Smooth muscle cell (in vitro differentiated cells): ENCODE results near the gene ACADSB.

GRCh38 chr10:122154615-122155562, 116.2 kb upstream of the BTBD16 start:
- RAMPAGE, long total RNA = no peak

DNA sequence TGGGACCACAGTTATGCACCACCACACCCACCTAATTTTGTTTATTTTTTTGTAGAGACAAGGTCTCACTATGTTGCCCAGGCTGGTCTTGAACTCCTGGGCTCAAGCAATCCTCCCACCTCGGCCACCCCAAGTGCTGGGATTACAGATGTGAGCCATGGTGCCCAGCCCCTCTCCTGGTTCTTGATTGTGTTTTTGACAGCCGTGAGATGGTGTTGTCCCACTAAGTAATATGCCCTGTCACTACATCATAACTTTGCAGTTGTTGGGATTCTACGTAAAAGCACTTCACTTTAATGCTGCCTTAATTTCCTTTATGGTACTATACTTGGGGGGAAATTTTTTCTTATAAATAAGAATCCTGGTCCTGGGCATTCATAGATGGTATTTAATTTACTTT, 110.0 kb upstream of the BTBD16 start:
- RAMPAGE, long total RNA = no peak

DNA sequence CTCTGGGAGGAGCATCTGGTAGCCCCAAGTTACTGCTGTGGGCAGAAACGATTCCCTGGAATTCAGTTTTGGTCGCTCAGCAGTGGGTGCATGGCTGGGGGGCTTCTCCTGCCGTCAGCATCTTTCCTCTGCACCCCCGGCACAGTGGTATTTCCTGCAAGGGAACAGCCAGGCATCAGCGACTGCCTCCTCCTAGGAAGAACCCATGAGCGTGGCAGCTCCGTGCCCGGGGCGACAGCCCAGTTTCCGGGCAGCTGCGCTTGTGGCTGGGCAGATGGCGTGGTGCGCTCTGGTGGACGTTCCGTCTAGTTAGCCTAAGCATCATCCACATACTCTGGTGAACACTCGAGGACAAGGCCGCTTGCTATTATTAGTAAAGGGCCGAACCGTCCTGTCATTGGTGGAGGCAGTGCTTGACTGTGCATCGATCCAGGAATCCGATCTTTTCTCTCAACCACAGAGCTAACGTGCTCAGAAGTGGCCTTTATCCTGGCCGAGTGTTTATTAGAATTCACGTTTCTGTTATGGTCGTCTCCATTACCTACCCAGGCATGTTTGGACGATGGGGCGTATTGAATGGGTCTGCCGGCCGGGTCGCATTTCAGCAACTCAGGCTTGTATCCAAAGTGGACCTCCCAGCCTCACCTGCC, 106.8 kb upstream of the BTBD16 start:
- RAMPAGE, long total RNA = no peak

- RAMPAGE, long total RNA = no peak
These were observed 79.1 kb upstream of the BTBD16 start for GRCh38 chr10:122191850-122192621.

- RAMPAGE, long total RNA = no peak
These were observed 29.8 kb upstream of the PLEKHA1 start for GRCh38 chr10:122344635-122345230.

GRCh38 chr10:122373614-122374150, 826 bp upstream of the PLEKHA1 start:
- RAMPAGE, long total RNA = no peak

DNA sequence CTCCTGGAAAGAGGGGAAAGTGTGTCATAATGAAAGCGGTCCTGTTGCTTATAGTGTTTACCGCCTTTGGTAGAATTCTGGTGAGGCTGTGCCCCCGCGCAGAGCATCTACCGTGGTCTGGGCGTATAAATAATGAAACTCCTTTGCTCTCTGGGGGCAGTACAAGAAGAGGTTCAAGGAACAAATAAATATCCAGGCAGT, 978 bp downstream of the PLEKHA1 start:
- RAMPAGE, long total RNA = no peak

DNA sequence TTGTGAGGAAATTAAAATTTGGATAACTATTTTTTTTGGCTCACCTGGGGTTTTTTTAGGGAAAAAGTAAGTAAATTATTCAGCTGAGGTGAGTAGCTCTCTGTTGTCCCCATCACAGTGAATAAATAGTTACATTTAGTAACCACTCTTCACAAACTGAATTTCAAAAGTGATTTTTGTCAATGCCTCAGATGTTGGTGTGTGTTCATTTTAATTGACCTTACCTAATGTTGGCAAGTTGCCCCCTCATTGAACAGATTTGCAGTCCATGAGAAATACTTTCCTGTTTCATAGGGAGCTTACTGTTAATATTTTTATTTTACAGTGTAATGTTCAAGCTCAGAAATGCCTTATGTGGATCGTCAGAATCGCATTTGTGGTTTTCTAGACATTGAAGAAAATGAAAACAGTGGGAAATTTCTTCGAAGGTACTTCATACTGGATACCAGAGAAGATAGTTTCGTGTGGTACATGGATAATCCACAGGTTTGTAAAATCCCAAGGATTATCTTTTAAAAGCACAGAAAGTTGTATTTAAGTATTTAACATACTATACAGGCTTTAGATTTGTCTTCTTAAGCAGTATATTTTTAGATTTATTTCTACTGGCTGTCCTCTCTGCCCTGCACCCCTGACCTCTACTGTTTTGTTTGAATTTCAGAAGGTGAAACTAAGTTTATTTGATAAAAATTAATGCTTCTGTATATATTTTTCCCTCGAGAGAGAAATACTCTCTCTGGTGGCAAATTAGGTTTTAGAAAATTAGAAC, 18.5 kb downstream of the PLEKHA1 start:
- RAMPAGE, long total RNA = no peak

GRCh38 chr10:122487600-122487860, 26.2 kb downstream of the HTRA1 start:
- RAMPAGE, long total RNA = no peak

- RAMPAGE, long total RNA = no peak
These were observed 15.8 kb downstream of the DMBT1 start for GRCh38 chr10:122576157-122576990.

- RAMPAGE, long total RNA = no peak
These were observed 25.4 kb downstream of the DMBT1 start for GRCh38 chr10:122585912-122586321.

DNA sequence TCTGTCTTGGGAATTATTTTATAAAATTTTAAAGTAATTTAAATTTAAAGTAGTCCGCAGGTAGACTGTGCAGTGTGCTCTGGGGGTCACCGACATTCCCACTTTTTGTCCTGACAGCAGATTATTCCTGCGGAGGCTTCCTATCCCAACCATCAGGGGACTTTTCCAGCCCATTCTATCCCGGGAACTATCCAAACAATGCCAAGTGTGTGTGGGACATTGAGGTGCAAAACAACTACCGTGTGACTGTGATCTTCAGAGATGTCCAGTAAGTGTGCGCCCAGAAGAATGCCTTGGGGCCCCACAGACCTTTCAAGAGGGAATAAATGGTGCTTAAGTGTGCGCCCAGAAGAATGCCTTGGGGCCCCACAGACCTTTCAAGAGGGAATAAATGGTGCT, 39.6 kb upstream of the SPADH start:
- RAMPAGE, long total RNA = no peak

DNA sequence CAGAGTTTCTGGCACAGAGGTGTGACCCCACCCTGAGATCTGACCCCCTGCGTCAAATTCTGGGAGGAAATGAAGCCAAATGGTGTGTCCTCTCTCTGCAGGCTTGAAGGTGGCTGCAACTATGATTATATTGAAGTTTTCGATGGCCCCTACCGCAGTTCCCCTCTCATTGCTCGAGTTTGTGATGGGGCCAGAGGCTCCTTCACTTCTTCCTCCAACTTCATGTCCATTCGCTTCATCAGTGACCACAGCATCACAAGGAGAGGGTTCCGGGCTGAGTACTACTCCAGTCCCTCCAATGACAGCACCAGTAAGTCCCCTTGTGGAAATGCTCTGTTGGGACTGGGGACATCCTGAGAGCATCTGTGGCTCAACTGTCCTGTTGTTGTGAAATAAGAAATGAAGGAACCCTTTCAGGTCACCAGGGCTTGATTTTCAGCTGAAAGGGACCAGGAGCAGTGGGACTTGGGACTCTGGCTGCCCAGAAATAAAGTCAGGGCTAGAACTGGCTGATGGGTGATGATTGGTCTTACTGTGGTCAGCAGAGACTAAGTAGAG, 36.7 kb upstream of the SPADH start:
- RAMPAGE, long total RNA = no peak

GRCh38 chr10:122997632-122998160, 10.9 kb downstream of the IKZF5 start:
- RAMPAGE, long total RNA = no peak

DNA sequence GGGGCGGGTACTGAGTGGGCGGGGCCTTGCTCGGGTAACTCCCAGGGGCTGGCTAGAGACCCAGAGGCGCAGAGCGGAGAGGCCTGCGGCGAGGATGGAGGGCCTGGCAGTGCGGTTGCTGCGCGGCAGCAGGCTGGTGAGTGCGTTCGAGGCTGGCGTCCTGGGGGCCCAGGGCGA, at the start of gene ACADSB:
TSS of gene ACADSB (plus strand) at position 71 of the 177 bp plus-strand sequence.
- RAMPAGE, long total RNA = no peak

- RAMPAGE, long total RNA = no peak
These were observed 3.2 kb downstream of the ACADSB start for GRCh38 chr10:123011847-123012587.

DNA sequence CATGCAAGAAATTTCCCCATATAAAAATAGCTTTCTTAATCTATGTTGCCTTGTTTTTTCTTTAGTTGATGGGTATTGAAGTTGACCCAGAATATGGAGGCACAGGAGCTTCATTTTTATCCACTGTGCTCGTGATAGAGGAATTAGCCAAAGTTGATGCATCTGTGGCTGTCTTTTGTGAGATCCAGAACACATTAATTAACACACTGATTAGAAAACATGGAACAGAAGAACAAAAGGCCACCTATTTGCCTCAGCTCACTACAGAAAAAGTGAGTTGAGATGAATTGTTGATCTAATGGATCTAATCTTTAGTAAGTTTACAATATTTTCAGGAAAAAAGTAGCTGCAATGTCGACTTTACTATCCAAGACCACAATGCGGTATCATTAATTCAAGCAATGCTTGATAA, 31.6 kb downstream of the ACADSB start:
- RAMPAGE, long total RNA = no peak

- RAMPAGE, long total RNA = no peak
These were observed 1.1 kb downstream of the HMX3 start for GRCh38 chr10:123136743-123137430.

- RAMPAGE, long total RNA = no peak
These were observed 44.3 kb downstream of the BUB3 start for GRCh38 chr10:123198535-123198910.

GRCh38 chr10:123885818-123886252, 5.8 kb downstream of the CPXM2 start:
- RAMPAGE, long total RNA = no peak